ENCODE measurements around a stretch of chr7.

DNA sequence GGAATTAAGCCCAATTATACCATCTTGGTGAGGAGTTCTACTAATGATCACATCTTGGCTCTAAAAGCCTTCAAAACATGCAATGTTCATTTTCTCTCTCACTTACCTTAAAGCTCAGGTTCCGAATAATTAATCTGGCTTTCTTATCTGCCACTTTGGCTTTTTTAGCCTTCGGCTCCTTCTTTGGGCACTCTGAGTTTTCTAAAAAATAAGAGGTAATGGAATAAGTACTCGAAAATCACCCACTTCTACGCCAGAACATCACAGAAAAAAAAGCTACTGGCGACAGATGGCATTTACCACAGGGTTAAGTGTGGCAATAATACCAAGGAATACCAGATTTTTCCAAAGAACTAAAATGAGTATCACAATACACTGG lies 4.6 kb downstream of the RBM28 start:
- PRO-cap = no peak

DNA sequence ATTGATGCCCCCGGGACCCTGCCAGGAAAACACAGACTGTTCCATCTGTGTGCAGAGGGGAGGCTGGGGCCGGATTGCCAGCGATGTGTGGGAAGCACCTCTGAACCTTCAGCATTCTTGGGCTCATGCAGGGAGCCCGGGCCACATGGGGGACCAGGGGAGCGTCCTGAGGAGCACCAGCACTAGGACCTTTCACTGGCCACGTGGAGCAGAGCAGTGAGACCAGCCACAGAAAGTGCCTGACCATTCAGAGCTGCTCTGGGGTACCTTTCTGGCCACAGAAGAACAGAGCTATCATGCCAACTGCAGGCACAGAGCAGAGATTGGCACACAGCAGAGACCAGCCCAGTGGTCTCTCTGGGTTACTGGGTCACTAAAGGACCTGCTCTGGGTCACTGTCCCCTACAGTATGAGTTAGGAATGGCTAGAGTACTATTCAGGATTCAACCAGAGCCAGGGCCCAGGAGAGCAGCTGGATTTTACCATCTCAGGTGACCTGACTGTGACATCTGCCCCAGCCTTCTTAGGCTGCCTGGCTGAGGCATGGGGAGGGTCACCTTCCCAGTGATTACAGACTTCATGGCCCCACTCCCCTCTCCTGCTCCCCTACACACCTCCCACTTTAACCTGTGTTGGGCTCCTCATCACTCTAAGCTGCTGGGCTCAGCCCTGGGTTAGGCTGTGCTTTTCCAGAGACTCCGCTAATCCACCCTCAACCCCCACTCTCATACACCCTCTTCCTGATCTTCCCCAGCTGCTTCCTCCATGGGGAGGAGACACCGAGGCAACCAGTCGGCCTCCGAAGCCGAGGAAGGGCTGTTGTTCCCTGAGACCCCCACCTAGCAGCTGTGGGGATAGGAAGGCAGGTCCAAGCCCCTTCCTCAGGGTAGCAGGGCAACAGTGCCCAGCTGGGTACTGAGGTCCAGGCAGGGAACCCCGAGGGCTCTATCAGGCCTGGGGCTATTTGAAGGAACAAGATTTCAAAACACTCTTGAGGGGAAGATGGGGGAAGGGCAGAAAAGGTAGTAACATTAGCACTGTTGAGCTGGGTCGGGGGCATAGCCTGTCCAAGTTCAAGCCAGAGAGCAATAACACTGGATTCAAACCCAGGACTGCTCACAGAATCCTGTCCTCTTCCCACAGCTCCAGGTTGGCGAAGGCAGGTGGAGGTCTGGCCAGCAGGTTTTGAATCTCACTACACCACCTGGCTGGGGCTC lies 2.1 kb downstream of the IMPDH1 start:
- PRO-cap = no peak

DNA sequence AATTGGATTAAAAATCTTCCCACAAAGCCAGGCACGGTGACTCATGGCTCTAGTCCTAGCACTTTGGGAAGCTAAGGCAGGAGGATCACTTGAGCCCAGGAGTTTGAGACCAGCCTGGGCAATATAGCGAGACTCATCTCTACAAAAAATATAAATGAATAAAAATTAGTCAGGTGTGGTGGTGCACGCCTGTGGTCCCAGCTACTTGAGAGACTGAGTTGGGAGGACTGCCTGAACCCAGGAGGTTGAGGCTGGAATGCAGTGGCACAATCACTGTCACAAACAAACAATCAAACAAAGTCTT lies 79.0 kb downstream of the METTL2B start:
- PRO-cap = no peak

GRCh38 chr7:128645676-128646073 lies 26.4 kb upstream of the GARIN1A start:
- PRO-cap = no peak

DNA sequence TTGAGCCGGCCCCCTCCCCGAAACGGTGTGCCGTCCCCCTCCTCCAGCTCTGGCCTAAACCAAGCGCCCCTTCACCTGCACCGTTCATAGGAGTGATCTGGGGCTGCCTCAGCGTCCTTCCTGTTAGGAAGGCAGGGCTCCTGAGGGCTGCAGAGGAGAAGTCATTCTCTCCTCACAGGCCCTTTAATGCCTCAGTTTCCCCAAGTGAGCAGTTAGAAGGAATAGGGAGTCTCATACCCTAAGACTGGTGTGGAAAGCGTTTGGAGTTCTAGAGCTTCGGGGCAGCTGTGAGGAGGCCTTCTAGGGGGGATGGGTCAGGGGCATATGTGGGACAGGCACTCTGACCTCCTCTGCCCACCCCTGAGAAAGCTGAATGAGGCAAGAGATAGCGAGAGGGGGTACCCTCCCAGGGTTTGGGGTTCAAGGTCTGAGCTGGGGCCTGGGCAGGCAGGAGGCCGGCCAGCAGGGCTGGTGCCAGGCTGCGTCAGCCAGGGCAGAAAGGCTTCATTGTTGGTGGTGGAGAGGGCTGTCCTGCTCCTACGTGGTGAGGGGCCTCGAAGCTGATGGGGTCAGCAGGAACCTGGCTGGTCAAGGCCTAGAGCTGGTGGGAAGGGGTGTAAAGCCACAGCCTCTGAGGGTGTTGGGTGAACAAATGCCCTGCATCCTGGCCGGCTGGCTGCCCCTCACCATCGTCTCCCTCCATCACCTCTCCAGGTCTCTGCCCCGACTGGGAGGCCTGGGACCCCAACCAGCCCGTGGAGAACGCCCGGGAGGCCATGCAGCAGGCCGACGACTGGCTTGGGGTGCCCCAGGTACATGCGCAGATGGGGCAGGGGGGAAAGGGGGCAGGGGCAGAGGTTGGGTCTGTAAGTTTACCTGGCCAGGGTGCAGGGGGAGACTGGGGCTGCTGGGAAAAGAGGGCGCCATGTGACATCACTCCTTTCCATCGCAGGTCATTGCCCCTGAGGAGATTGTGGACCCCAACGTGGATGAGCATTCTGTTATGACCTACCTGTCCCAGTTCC lies 6.6 kb downstream of the FLNC start:
- PRO-cap = no peak

- PRO-cap = no peak
Observed at GRCh38 chr7:128857834-128858265, 4.8 kb upstream of the ATP6V1F start.

DNA sequence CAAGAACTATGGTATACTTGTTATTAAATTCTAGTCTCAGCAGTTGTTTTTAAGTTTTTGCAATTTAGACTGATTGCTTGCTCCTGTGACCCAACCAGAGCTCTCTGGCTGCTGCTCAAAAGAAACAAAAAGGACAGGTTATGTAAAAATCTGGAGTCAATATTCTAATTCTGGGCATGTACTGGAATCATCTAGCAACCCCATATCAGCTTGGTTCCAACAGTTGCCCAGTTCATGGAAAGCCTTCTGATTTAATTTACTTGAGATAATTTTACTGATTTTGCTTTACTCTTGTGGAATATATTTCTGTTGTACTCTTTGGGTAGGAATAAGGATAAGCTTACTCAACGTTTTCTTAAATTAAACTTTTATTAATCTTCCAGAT lies 10.2 kb downstream of the KCP start:
- PRO-cap = no peak

GRCh38 chr7:128902845-128903675 lies 7.4 kb downstream of the KCP start:
- PRO-cap = no peak

- PRO-cap = no peak
Observed at GRCh38 chr7:128933566-128933973, 4.2 kb upstream of the IRF5 start.

- PRO-cap = no peak
Observed at GRCh38 chr7:128938816-128940007, 1.5 kb downstream of the IRF5 start.

DNA sequence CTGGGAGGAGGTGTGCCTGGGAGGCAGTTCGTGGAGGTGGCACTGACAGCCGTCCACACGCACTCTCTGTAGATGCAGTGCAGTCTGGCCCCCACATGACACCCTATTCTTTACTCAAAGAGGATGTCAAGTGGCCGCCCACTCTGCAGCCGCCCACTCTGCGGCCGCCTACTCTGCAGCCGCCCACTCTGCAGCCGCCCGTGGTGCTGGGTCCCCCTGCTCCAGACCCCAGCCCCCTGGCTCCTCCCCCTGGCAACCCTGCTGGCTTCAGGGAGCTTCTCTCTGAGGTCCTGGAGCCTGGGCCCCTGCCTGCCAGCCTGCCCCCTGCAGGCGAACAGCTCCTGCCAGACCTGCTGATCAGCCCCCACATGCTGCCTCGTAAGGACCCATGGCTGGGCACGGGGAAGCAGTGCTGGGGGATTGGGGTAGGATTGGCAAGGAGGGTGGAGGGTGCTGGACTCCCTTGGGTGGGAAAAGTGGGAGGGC lies 9.5 kb downstream of the IRF5 start:
- PRO-cap = no peak

DNA sequence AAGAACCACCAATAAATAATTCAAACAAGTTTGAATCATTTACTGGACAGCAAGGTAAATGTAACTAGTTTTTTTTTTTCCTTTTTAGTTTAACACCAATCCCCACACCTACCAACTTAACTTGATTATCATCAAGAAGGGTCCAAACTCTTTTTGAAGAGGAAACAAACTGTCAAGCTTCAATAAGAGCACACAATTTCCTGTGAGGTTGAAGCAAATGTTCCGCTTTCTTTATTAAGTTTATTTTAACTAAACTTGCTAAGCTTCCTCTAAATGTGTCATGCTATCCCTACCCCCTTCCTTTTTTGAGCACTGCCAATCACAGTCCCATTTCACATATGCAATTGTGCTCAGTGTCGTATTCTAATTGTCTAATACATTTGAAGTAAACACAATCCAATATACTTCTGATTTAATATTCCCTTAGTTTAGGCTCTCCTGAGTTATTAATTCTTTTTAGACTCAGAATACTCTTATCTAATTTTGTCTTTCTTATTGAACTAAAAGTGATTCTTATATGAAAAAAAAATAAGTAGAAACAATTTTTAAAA lies 7.2 kb upstream of the TSPAN33 start:
- PRO-cap = unidirectional peak, minus-strand start at position 155 of the sequence; unidirectional peak, minus-strand start at position 202 of the sequence

- PRO-cap = no peak
Observed at GRCh38 chr7:129149863-129150122, 5.3 kb downstream of the TSPAN33 start.

GRCh38 chr7:129310057-129310573 lies 85.3 kb downstream of the AHCYL2 start:
- PRO-cap = no peak

GRCh38 chr7:129410356-129410608 lies 23.9 kb upstream of the STRIP2 start:
- PRO-cap = no peak

DNA sequence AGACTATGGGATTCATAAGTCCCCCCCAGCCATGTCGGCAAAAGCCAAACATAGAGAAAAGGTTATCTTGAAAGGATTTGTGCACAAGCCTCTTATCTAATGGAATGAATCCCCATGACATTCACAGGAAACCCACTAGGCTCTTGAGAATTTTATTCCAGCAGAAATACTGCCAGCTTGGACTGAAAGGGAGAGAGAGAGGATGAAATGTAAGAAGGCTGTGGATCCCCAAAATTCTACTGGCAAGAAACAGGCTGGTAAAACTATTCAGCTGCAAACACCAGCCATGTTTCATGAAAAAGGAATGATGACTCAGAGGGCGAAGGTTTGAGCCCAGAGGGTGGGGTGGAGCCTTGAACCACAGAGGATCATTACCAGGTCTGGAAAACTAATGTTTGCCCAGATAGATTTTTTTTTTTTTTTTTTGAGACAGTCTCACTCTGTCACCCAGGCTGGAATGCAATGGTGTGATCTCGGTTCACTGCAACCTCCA lies 41.8 kb upstream of the NRF1 start:
- PRO-cap = no peak

DNA sequence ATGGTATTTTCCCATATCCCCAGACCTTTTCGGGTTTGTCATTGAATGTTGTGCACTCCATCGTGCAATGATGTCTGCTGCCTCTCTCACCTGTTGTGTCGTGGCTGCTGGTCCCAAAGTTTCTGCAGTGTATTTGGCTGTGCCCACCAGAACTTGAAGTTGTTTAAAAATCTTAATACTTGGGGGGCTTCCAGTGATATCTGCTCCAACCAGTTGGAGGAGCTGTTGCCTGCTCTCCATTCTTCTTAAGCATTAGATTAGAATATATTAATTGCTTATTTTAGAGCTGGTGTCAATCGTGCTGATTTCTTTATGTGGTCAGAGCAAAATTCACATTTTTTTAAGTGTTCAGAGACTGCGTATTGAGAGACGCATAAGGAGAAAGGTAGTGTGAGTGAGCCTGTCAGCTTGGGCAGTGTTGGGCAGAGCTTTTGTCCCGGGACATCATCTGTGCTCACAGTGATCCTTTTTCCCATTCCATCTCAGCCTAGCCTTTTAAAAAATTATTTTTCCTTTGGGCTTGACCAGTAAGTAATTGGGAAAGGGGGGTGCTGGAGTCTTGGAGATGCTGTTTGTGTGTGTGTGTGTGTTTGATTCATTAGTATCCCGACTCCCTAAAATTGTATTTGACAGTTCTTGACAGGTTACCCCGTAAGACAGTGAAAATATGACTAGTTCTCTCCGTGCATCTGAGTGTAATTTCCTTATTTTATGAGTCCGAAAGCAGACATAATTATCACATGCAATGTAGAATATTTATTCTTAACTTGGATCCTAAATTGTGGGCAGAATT lies 1.4 kb downstream of the NRF1 start:
- PRO-cap = no peak

DNA sequence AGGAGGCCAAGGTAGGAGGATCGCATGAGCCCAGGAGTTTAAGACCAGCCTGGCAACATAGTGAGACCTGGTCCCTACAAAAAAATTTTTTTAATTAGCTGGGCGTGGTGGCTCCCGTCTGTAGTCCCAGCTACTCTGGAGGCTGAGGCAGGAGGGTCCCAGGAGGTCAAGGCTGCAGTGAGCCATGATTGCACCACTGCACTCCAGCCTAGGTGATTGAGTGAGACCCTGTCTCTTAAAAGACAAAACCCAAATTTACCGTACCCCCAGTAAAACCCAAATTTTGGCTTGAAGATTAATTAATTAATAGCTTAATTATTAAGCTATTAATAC lies 28.7 kb downstream of the NRF1 start:
- PRO-cap = no peak

DNA sequence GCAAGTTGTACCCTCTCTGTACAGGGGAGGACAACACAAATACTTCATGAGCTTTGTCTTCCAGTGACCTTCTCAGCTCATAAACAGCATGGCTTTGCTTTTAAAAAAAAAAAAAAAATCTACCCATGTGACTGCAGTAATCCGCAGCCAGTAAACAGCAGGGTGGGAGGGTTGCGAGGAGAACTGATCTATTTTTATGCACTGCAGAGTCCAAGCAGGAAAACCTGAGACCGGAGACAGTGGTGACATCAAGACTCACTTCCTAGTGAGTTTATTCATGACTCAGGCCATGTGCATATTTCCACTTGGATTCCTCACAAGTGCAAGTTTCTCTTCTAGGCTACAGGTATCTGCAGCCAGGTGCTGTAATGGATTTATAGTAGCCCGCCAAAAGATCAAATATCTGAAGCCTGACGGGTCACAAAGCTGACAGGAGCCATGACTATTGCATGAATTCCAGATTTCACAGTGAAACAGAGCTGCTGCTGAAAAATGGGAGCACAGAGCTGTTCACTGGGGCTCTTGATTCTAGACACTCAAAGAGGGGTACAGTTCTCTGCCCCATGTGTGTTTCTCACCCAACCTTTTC lies 128.0 kb downstream of the NRF1 start:
- PRO-cap = no peak

DNA sequence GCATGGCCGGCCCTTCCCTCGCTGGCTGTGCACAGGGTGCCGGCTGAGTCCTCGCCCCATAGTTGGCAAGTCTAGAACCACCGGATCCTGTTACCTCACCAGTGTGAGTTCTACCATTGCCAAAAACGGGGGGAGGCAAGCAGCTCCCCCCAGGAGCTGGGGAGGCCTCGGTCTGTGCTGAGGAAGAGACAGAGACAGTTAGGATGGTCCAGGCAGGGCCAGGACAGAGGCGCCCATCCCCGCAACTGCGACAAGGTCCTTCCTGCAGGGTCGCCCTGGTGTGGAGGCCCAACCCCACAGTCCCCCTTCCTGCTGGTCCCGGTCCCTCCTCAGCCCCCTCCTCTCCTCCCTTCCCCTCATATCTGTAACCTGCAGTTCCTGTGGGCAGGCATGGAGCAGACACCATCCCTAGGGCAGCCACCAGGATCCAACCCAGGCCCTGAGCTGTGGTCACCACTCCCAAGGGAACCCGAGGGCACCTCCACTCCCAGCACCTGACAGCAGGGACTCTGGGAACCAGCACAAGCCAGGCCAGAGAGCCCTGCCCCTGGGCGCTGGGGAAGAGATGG lies 158.9 kb downstream of the NRF1 start:
- PRO-cap = no peak